Lower leg skin (tissue), 2 donors: ENCODE measurements around the genes OR6C76, GDF11 and SARNP.

- PRO-cap, result bidirectional peak, plus-strand start at chr12:54370482, minus-strand start at chr12:54370352
- RAMPAGE, long total RNA, 2 experiments, result no peak in any of the 2 experiments
Observed at GRCh38 chr12:54370011-54370966, 6.0 kb upstream of the GPR84 start.

- PRO-cap, result no peak
- RAMPAGE, long total RNA, 2 experiments, result no peak in any of the 2 experiments
Observed at GRCh38 chr12:54371499-54372279, 7.4 kb upstream of the GPR84 start.

DNA sequence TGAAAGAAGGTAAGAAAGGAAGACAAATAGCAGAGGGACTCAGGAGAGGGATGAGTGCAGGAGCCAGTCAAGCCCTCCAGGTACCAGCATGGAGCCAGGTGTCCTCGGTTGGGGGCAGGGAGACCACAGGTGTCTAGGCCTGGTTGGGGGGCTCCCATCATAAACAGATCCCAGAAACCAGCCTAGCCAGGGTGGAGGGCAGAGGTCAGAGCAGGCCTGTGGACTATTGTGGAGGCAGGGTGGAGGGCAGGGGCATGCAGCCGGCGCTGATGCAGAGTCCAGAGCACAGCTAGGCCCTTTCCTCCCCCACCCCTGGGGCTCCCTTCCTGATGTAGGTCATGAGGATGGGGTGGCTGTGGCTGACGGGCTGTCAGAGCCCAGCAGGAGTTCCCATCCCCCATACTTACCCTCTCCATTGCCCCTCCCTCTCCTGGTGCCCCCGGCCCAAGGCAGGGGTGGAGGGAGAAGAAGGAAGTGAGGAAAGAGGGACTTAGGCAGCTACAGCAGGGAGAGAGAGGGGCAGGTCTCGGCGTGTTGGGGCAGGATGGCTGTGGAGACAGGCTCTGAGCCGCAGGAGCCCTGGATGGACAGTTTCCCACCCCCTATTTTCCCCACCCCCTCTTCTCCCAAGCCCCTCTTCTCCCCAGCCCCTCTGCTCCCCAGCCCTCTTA, 5.6 kb upstream of the ZNF385A start:
- PRO-cap, result bidirectional peak, plus-strand start at position 339 of the sequence, minus-strand start at position 319 of the sequence; bidirectional peak, plus-strand start at position 532 of the sequence, minus-strand start at position 457 of the sequence
- RAMPAGE, long total RNA, 2 experiments, result no peak in any of the 2 experiments

DNA sequence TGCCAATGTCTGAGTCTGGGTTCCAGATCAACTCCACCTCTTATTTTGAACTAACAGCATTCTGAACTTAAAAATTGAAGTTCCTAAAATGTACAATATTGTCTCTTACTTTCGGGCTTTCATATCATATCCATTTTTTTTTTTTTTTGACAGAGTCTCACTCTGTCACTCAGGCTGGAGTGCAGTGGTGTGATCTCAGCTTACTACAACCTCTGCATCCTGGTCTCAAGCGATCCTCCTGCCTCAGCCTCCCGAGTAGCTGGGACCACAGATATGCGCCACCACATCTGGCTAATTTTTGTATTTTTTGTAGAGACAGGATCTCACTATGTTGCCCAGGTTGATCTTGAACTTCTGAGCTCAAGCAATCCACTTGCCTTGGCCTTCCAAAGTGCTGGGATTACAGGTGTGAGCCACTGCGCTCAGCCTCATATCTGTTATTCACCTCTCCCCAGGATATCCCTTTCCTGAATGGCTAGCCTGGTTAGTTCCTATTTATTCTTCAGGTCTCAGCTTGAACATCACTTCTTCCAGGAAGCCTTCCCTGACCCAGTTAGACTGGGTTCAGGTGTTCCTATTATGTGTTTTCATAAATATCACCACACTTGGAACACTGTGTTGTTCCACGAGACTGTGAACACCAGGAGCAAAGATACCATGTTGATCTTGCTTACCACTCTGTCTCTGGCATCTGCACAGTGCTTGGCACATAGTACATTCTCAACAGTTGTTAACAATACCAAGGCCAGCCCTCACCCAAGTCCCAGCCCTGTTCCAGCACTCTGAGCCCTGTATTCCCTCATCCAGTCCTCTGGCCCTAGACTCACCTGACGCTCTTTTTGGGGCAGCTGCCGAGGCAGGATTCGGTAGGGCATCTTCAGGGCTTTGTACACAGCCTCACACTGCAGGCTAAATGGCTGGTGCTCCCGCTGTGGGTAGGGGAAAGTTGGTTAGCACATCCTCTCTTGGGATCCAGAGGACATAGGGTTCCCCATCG, 13.5 kb upstream of the ZNF385A start:
- PRO-cap, result no peak
- RAMPAGE, long total RNA, 2 experiments, result no peak in any of the 2 experiments

- PRO-cap, result no peak
- RAMPAGE, long total RNA, 2 experiments, result no peak in any of the 2 experiments
Observed at GRCh38 chr12:54399134-54400178, 14.9 kb upstream of the ZNF385A start.

DNA sequence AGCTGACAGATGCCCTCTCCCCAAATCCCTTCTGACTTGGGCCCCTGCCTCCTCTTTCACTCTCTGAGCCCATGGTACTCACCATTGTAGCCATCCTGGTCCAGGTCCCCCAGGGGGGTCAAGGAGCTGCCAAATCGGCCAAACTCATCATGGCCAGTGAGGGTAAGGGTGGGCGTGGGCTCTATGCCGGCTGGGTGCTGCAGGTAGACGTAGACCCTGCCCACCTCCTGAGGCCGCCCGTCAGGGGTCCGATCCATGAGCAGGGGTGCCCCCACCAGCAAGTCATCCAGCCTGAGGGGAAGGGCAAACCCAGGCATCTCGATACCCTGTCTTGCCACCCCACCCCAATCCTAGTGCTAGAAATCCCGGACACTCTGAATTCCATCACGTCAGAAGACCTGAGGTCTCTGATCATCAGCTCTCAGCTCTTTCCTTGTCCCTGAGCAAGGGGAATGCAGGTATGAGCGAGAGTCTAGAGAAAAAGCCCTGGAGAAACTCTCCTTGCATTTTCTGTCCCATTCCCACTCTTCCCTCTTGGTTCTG, 13.9 kb downstream of the ITGA5 start:
- PRO-cap, result no peak
- RAMPAGE, long total RNA, 2 experiments, result no peak in any of the 2 experiments

DNA sequence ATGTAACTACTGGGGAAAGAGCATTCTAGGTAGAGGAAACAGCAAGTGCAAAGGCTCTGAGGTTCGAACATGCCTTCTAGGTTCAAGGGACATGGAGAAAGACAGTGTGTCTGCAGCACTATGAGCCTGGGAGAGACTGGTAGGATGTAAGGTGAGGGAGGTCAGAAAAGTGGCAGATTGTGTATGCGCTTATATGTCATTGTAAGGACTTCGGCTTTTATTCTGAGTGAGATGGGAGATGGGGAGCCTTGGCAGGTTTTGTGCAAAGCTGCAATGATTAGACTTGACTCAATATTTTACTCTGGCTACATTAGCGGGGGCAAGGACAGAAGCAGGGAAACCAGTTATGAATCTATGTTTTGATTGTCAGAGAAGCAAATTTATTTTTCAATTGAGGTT, 24.5 kb upstream of the PDE1B start:
- PRO-cap, result no peak
- RAMPAGE, long total RNA, 2 experiments, result no peak in any of the 2 experiments

GRCh38 chr12:55425838-55426484, at the start of gene OR6C76:
Gene OR6C76, plus strand, starts transcription at chr12:55426254.
- PRO-cap, result no peak
- RAMPAGE, long total RNA, 2 experiments, result no peak in any of the 2 experiments

GRCh38 chr12:55725020-55726441, 3.3 kb downstream of the CD63 start:
- PRO-cap, result no peak
- RAMPAGE, long total RNA, 2 experiments, result no peak in any of the 2 experiments

DNA sequence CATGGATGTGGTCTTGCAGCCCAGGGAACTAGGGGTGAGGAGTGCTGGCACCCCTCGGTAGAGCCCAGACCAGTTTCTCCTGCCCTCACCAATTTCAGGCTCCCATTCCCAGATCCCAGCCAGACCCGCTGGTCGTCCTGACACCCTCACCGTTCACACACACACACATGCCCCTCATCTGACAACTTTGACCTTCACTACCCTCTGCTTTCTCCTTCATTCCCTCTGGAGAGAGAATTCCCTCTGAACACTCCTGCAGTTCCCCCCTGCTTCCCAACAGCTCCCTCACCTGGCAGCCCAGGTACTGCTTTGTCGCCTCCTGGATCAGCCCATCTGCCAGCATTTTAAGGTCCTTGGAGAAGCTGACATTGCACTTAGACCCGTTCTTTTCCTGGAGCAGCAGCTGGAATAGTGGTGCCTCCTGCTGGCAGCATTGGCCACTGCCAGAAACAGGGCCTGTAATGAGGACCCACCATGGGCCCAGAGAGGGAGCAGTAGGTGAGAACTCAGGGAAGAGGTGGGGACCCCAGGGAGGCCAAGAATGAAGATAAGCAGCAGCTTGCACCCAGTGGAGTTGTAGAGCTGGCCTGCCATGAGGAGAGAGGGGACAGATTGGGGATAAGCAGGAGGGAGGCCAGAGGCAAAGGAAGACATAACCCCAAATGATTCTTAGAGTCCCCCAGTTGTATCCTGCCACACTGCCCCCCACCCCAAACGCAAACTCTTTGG, 5.8 kb upstream of the GDF11 start:
- PRO-cap, result no peak
- RAMPAGE, long total RNA, 2 experiments, result no peak in any of the 2 experiments

GRCh38 chr12:55742824-55743238, at the start of gene GDF11:
Gene GDF11, plus strand, starts transcription at chr12:55743122.
- PRO-cap, result bidirectional peak, plus-strand start at chr12:55743122, minus-strand start at chr12:55743013
- RAMPAGE, long total RNA, 2 experiments, result no peak in any of the 2 experiments

DNA sequence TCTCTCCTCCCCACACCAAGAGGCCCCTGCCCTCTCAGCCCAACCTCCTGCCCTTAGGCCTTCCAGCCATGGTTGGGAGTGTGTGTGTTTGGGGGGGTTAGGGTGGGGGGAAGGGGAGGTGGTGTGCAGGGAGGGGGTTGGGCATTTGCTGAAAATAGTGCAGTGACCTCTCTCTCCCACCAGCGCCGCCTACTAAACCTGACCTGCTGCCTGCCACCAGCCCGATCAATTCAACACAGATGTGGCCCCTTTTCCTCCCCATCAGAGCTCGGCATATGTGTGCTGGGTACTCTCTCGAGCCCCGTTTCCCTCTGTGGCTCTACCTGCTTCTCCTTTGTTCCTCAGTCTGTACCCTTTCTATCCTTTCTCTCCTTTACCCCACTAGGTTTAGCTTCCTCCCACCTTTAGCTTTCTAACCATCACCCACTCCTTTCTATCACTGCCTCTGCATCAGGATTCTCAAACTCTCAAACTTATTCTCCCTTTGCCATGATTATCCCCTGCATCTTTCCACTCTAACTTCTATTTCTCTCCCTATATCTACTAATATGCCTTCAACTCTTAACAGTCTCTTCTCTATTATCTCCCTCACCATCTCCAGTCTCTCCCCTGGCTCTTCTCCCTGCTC, 3.1 kb downstream of the GDF11 start:
- PRO-cap, result no peak
- RAMPAGE, long total RNA, 2 experiments, result no peak in any of the 2 experiments

DNA sequence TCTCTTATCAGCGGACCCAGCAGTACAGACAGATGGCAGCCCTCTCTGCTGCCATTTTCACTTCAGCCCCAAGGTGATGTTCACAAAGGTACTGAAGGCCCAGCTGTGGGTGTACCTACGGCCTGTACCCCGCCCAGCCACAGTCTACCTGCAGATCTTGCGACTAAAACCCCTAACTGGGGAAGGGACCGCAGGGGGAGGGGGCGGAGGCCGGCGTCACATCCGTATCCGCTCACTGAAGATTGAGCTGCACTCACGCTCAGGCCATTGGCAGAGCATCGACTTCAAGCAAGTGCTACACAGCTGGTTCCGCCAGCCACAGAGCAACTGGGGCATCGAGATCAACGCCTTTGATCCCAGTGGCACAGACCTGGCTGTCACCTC, 5.6 kb downstream of the GDF11 start:
- PRO-cap, result no peak
- RAMPAGE, long total RNA, 2 experiments, result no peak in any of the 2 experiments

DNA sequence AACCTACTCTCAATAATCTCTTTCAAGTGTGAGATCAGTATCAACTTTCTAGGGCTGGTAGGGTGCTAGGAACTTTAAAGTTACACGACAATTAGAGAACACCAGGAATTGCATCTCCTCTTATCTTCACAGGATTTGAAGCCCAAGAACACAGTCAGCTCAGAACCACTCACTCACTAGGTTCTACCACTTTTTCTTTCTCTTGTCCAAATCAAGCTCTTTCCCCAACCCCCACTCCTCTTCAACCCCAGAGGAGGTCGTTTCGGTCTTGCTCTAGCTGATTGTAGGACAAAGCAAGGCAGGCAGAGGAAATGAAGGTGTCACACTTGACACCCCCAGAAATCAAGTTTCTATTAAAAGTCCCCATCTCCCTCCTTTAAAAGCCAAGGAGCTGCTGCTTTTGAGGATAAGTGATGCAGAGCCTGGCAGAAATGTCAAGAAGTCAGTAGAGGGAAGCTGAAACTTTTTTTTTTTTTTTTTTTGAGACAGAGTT, 29.4 kb downstream of the GDF11 start:
- PRO-cap, result no peak
- RAMPAGE, long total RNA, 2 experiments, result no peak in any of the 2 experiments

DNA sequence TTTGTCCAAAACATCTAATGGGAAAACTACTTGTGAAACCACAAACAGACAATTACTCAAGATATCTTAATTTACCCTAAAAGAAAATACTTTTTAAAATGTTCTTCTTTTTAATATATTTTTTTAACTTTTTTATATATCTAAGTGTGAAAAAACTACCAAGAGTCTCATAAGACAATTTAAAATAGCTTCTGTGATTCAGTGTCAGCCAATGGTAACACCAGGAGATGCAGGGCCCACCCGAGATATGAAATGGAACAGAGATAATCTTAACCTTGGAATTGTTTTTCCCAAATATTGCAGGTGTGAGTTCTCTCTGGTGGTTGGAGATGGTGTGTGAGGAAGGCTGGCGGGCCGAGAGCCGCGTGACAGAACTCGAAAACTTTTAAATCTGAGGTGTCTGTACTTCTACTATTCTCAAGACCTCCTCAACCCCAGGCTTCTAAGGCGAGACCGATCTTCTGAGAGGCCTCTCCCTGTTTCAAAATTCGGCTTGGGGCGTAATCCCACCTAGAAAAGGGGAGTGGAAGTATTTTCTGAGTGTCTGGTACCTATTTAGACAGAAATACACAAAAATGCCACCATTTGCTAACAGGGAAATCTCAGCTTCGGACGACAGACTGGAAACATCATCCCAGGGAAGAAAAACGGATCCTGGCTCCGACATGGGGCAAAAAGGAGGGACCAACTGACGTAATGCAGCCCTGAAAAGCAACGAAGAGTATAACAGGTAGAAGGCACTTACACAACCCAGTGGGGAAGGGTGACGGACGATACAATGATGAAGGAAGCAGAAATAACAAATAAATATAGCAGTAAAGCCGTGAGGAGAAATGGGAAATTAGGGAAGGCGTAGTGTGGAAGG, 632 bp downstream of the SARNP start:
- PRO-cap, result no peak
- RAMPAGE, long total RNA, 2 experiments, result no peak in any of the 2 experiments

DNA sequence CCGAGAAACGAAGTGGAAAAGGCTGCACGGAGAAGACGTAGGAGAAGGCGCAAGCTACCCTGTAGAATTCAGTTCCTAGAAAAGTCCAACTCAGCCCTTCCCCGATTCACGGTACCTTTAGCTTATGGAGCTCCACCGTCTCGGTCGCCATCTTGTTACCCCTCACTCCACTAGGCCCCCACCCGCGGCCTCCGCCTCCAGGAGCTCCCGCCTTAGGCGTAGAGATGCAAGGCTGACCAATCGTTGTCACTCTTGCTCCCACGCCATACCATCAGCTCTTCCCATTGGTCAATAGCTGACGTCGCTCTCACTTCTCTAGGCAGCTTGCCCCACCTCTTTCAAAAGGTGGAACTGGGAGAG, at the start of gene SARNP:
TSS of gene SARNP (minus strand) at position 174 of the 360 bp plus-strand sequence.
- PRO-cap, result bidirectional peak, plus-strand start outside the sequence, minus-strand start at position 172 of the sequence
- RAMPAGE, long total RNA, 2 experiments, result start-site peak on the minus strand in 2 of 2 experiments, centred at positions 162 to 174 of the sequence, 290 to 1,579 reads per replicate

GRCh38 chr12:55829896-55831130, 926 bp upstream of the DNAJC14 start:
- PRO-cap, result unidirectional peak, plus-strand start at chr12:55829986; bidirectional peak, plus-strand start at chr12:55830876, minus-strand start at chr12:55830527
- RAMPAGE, long total RNA, 2 experiments, result start-site peak on the plus strand in 2 of 2 experiments, at chr12:55830865-55830918 at its widest, 35 to 75 reads per replicate; start-site peak on the minus strand in 1 of 2 experiments, at chr12:55830764-55830816 at its widest, 87 reads per replicate

DNA sequence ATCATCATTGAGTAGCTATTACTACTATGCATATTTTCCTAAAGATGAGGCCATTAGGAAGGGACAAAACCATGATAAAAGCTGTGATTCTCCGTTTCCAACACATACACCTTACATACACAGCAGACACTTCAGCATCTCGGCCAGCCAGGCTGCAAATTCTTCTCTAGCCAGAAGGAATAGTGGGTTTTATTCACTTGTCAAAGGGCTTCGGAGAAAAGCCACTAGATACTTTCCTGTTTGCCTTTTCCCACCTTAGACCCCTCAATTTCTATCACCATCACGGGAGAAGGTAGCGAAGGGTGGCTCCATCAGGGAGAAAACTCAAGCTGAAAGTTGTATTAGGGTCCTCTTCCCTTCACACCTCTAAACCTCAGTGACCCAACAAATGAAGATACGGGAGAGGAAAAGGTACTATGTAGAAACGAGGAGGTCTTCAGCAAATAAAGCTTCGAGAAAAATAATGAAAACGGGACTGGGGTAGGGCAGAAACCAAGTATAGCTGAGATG, 1.4 kb downstream of the PYM1 start:
- PRO-cap, result no peak
- RAMPAGE, long total RNA, 2 experiments, result no peak in any of the 2 experiments

DNA sequence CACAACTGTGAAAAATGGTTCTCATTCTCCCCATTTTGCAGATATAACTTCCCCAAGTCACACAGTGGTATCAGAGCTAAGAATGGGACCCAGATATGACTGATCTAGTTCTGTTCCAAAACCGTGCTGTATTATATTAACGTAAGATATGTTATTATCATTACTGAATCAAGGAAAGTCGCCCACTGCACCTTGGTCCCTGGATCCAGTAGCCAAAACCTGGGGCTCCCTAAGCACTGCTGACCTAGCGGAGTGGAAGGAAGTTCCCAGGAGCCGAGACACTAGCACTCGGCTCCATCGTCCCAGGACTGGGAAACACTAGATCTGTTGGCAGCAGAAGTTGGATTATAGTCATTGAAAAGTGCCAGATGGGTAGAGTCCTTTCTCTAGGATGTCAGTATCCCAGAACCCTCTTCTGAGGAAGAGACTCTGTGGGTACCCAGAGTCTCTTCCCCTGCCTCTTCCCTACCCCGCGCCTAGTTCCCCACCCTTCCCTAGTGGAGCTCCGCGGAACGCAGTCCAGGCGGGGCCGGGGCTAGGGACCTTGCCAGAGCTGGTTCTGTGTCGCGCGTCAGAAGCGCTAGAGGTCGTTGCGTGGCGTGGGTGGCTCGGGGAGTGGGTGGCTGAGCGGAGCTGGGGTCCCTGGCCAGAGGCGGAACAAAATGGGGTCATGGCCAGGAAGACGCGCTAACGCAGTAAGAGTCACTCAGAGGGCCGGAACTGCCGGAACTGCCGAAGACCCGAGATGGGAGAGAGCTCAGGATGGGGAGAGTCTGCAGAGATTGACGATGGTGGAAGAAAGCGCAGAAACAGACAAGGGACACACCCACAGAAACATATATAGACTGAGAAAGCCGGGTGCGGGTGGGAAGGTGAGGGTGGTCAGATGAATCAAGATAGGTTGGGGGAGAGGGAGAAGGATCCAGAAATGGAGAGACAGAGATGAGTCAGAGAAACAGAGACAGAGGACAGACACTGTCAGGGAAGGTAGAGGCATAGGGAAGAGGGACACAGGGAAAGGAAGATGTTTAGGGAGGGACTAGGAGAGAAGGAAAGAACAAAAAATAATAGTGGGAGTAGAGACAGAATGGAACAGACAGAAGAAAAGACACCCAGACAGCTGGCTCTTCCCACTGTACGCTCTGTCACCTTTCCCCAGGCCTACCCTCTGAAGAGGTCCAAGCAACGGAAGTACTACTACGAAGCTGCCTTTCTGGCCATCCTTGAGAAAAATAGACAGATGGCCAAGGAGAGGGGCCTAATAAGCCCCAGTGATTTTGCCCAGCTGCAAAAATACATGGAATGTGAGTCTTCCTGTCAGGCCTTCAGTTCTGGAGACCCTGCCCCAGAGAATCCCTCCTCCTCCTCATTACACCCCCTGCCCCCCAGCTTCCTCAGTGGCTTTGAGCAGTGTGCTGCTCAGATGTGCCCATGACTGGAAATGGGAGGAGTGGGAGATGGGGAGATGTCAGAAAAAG, 4.8 kb downstream of the DGKA start:
- PRO-cap, result no peak
- RAMPAGE, long total RNA, 2 experiments, result no peak in any of the 2 experiments

DNA sequence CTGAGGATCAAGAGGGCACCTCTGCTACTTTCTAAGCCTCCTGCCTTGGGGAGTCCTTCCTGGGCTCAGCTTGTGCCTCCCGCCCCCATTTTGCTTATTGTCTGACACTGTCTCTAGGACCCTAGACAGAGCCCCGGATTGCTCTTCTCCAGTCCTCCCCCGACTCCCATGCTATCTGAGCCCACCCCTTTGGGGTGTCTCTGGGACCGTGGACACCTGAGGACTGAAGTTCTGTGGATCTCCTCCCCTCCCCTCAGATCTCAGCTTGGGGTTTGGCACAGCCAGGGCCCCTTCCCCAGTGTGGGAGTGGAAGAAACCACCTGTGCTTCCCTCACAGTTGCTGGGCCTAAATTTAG, 1.2 kb downstream of the ERBB3 start:
- PRO-cap, result no peak
- RAMPAGE, long total RNA, 2 experiments, result no peak in any of the 2 experiments